SK-MEL-5 (cell line): ENCODE measurements around a stretch of chr4.

DNA sequence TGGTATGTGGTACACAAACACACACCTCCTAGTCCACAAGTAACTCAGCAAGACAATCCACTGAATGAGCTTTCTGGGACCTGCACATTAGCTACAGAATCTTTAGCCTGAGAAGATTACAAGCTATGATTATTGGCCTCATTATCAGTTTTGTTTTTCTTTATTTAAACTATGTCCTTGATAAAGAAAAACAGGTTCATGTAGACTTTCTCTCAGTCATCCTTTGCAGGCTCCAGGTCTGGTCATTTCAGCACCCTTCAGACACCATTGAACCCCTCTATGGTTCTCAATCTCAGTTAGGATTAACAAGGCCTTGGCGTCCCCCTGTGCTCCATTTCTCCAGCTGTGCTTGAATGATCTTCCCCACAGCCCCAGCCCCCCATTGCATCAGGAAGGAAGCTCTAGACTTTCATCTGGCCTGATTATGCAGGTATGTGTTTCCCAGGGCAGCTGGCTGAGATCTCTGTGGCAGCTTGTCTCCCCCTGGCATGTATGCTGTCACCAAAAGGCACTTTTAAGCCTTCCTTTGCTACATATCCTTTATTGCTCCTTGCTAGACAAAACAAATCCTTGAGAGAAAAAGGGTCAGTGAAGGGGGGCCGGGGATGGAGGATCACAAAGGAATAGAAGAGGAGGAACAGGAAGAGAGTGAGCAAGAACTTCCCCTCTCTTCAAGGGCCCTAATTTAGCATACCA lies 1056.1 kb upstream of the SLIT2 start:
RAMPAGE:
- cytosol, long total RNA: no peak
- long total RNA: no peak
- nucleus, long total RNA: no peak

DNA sequence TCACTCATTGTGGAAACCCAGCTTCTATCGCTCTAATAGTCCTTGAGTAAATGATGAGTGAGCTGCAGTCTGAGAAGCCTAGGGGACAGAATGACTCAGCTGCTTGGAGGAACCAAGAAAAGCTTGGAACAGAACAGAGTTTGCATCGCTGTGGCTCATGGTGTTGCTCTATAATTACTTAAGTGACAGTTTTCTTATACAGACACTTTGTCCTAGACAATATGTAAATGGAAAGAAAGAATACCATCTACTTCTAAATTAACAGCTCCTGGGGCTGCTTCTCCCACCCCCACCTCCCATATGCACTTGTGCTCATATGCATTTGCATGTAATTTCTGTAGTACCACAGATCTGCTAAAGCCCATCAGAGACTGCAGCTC lies 156.9 kb downstream of the SLIT2 start:
RAMPAGE:
- cytosol, long total RNA: no peak
- long total RNA: no peak
- nucleus, long total RNA: no peak

DNA sequence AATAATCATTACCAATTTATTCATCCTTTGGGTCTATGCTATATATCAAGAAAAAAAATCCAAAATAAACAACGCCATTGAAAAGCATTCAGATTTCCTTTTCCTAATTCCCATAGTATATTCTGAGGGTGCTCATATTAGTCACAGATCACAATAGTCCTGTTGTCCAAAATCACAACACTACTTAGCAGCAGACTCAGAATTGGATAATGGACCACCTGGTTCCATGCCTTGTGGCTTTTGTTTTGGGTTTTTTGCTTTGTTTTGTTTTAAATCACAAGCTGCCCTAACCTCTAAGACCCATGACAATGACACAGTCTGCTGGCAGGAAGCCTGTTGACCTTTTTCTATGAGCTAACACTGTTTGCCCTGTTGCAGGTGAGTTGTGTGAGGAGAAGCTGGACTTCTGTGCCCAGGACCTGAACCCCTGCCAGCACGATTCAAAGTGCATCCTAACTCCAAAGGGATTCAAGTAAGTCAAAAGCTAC lies 110.9 kb upstream of the PACRGL start:
RAMPAGE:
- cytosol, long total RNA: no peak
- long total RNA: no peak
- nucleus, long total RNA: no peak

GRCh38 chr4:21089918-21090614 lies 389.8 kb downstream of the PACRGL start:
RAMPAGE:
- cytosol, long total RNA: no peak
- long total RNA: no peak
- nucleus, long total RNA: no peak

RAMPAGE:
- cytosol, long total RNA: no peak
- long total RNA: no peak
- nucleus, long total RNA: no peak
Observed at GRCh38 chr4:21719876-21720354, 228.7 kb downstream of the KCNIP4 start.

DNA sequence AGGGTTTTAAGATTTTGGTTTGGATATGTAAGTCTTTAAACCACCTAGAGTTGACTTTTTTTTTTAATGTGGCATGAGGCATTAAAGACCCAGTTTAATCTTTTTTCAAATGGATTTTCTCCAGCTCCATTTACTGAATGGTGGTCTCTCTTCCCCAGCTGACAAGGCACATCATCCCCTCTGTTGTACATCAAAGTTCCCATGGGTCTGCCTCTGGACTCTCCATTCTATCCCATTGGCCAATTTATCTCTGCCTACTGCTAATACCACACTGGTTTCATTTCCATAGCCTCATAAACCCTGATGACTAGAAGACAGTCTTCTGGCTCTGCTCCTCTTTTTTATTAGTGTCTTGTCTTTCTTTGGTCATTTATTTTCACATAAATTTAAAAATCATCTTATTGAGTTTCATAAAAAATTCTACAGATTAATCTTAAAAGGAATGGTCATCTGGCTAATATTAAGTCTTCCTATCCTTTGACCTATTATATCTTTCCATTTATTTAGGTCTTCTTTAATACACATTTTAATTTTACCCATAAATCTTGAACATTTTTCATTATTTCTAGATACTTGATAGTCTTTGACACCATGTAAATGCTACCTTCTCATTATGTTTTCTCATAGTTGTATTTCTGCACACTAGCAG lies 116.3 kb downstream of the ADGRA3 start:
RAMPAGE:
- cytosol, long total RNA: no peak
- long total RNA: no peak
- nucleus, long total RNA: no peak

GRCh38 chr4:22625110-22625656 lies 109.3 kb upstream of the ADGRA3 start:
RAMPAGE:
- cytosol, long total RNA: no peak
- long total RNA: no peak
- nucleus, long total RNA: no peak

DNA sequence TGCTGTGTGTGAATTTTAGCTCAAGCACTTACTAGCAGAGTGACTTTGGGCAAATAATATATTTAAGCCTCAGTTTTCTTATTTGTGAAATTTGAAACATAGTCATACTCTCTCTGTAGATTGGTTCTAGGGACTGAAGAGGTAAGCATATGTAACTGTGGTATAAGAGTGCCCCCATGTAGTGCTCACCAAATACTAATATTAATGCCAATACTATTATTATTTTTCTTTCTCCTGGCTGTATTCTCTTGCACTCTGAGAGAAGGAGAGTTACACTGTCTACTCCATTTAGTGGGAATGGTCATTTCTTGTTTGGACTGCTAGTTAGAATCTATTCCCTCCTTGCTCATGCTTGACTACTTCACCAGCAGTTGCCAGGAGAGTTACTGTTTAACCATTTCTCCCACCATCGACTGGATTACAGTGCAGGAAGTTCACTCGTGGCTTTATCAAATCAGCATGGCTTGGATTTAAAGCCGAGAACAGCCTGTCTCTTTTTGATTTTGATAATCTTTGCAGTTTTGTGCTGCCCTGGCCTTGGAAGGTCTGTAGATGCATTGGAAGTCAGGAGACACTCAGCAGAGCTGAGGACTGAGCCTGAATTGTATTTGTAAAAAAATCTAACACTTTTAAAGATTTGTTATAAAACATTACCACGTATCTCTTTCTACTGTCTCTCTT lies 180.0 kb upstream of the ADGRA3 start:
RAMPAGE:
- cytosol, long total RNA: no peak
- long total RNA: no peak
- nucleus, long total RNA: no peak

GRCh38 chr4:22800362-22800656 lies 284.4 kb upstream of the ADGRA3 start:
RAMPAGE:
- cytosol, long total RNA: no peak
- long total RNA: no peak
- nucleus, long total RNA: no peak

DNA sequence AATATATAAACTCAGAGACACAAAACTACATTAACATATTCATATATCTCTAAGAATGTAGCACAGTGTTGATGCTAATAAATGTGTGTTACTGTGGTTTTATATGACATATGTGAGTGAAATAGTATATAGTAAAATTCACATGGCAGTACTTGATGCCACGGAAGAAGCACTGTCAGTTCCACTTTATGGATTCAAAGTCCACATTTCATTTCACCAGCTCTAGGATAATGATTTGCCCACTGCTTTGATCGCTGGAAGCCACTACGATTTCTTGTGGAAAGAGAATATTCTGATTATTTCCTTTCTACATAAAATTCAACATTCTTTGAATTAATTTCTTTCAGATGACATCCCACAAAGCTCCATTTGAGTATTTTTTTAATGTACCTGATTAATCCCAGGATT lies 358.1 kb upstream of the ADGRA3 start:
RAMPAGE:
- cytosol, long total RNA: no peak
- long total RNA: no peak
- nucleus, long total RNA: no peak

GRCh38 chr4:22876165-22876467 lies 360.2 kb upstream of the ADGRA3 start:
RAMPAGE:
- cytosol, long total RNA: no peak
- long total RNA: no peak
- nucleus, long total RNA: no peak

DNA sequence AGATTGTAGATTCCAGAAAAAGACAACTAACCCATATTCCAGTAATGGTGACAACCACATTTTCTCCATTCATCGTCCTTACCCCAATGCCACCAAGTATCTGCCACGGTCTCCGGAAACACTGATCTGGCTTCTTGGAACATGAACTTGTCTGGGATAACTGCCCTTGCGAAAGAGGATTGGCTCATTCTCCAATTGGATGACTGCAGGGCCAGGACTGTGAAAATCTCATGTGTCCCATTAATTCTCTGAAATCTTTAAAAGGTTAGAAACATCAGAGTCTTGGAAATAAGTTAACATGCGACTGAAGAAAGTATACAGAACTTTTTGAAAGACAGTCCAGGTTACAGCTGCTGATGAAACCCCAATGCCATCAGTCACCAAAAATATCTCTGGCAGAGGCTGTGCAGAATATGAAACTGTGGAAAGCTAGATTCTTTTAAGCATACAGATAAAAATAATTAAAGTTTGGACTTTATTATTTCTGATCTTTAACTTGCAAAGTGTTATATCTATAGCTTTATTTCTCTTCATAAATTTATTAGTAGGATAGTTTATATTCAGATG lies 496.9 kb downstream of the PPARGC1A start:
RAMPAGE:
- cytosol, long total RNA: no peak
- long total RNA: no peak
- nucleus, long total RNA: no peak

DNA sequence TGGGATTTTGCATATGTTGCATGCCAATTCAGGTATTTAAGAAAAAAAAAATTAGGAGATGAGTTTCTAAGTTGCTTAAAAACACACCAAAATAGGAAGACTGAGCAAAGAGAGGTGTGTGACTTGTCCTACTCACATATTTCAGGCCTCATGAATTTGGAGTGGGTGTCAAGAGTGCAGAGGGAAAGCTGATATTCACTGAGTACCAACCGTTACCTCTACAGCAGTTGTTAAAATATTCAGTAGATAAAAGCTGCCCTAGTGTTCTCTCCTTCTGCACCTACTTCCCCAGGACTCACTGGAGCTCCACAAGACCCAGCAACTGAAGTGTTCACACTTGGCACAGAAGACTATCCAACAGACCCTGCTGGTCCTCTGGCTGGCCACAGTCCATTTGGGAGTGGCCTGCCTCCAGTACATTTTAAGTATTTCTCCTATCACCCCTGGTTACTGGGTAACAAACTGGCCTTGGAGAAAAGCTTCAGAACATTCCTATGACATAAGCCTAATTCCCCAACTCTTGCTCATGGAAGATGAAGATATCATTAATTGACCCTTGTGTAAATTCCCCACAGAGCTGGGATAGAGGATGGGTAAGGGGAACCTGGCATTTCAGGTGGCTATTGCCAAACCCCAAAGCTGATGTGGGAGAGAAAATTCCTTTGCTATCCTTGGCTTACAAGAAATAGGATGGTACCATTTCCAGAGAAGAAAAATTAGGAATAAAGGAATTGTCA lies 70.7 kb downstream of the PPARGC1A start:
RAMPAGE:
- cytosol, long total RNA: no peak
- long total RNA: no peak
- nucleus, long total RNA: no peak

GRCh38 chr4:23884167-23884654 lies 5.6 kb downstream of the PPARGC1A start:
RAMPAGE:
- cytosol, long total RNA: no peak
- long total RNA: no peak
- nucleus, long total RNA: no peak

DNA sequence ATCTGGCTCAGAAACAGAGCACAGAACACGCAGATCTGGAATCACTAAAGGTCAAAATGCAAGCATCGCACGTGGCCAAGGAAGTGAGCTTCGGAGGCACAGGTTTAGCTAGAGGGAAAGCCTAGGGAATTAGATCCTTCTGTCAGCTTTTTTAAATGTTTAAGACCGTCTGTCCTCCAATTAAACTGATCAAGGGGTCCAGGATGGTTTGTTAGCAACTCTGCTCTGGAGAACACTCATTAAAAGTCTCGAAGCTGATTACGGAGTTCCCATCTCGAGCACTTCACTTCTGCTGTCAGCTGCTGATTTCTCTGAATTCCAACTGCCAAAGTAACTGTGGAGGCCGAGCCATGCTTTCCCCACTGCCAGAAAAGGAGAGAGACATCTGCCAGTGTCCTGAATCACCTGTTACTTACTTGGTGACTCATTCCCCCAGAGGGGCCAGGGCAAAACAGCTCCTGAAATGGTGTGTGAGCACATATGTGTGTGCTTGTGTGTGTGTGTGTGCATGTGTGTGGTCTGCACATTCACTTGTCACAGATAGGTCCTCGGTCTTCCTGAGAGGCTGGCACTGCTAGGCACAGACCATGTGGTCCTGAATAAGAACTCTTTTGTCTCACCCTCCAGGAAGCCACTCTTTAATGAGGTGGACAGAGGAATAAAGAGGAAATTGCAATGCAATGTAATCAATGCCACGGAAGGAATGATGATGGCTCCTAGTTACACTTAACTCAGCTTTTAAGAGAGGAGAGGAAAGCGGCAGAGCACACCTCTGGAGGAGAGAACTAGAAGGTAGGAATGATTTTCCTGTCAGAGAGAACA lies 177.9 kb upstream of the PPARGC1A start:
RAMPAGE:
- cytosol, long total RNA: no peak
- long total RNA: no peak
- nucleus, long total RNA: no peak

RAMPAGE:
- cytosol, long total RNA: no peak
- long total RNA: no peak
- nucleus, long total RNA: no peak
Observed at GRCh38 chr4:24230731-24231362, 341.0 kb upstream of the PPARGC1A start.

GRCh38 chr4:24657807-24658472 lies 73.6 kb upstream of the DHX15 start:
RAMPAGE:
- cytosol, long total RNA: no peak
- long total RNA: no peak
- nucleus, long total RNA: no peak

DNA sequence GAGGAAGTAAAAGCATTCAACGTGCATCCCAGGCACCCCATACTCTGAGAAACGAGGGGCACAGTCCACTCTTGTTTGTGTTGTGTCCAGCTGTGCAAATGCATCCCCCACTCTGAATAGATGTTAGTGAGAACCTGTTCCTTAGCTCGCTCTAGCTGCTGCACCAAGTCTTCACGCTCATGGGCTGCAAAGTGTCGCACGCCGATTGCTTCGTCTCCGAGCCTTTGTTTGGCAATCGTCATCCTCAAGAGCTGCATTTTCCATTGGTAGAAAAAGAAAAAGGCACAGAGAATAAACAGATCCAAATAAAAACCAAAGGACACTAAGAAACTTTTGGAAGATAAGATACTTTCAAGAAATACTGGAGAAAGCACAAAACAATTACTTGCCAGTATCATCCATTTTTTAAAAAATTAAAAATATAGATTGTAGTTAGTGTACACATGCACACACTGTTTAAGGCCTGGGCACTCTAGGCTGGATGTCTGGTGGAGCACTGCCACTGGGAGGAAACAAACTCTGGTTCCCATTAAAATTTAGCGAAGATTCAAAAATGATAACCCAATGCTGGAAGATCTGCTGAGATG lies 42.7 kb downstream of the SOD3 start:
RAMPAGE:
- cytosol, long total RNA: no peak
- long total RNA: no peak
- nucleus, long total RNA: no peak

DNA sequence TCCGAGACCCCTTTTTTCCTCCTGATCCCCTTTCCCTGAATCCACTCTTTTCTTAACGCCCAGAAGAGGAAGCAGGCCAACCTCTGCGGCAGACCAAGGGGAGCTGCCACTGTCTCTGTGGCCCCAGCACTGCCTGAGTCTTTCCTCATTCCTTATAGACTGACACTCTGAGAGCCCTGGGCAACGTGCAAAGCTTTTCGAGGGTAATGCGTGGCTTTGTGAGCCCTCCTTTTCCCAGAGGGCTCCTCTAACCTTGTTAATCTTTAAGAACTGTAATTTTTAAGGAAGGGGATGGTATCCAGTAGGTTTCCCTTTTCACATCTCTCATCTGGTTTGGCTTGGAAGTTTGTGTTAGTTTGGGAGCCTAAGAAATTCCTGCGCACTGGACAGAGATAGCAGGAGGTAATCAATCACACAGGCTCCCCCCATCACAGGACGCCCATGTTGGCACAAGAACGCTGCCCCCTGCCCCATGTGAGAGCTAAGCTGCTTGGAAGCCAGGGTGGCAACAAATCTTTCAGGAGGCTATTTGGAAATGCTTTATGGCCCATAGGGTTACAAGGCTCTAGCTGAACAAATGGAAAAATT lies 53.8 kb downstream of the SOD3 start:
RAMPAGE:
- cytosol, long total RNA: no peak
- long total RNA: no peak
- nucleus, long total RNA: no peak

DNA sequence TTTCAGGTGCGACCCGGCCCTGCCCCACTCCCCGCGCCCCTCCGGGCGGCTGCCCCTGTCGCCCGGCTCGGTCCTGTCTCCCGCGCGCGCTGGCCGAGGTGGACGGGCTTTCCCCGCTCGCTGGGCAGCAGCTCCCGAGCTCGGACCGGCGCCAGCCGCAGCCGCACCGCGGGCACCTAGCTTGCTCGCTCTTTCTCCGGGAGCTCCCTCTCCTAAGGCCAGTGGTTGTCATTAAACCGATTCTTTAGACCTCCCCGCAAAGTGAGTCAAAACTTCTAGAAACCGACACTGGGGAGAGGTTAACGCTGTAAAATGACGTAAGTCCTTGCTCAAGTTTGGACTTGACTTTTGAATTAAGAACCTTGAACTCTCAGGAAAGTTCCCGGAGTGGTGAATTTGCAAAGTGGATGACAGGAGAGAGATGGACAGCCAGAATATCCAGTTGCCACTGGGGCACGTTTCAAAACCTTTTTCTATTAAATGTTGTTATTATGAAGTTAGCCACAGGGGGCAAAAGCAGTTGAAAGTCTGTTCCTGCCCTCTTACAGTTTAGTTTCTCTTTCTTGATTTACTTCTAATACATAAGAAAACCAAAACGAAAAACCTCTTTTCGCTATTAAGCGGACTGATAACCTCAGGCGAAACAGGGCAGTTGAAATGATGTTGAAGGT lies 728 bp downstream of the PI4K2B start:
RAMPAGE:
- cytosol, long total RNA: no peak
- long total RNA: no peak
- nucleus, long total RNA: no peak